Sigmoid colon (tissue), 4 donors: ENCODE results near the gene TRMT61B.

- PRO-cap = no peak
- RAMPAGE, long total RNA, 4 experiments = no peak in any of the 4 experiments
Observed at GRCh38 chr2:27762824-27763087, 8.8 kb upstream of the MRPL33 start.

- PRO-cap = no peak
- RAMPAGE, long total RNA, 4 experiments = no peak in any of the 4 experiments
Observed at GRCh38 chr2:28134161-28134766, 243.7 kb downstream of the BABAM2 start.

- PRO-cap = no peak
- RAMPAGE, long total RNA, 4 experiments = no peak in any of the 4 experiments
Observed at GRCh38 chr2:28209118-28209902, 183.3 kb upstream of the FOSL2 start.

DNA sequence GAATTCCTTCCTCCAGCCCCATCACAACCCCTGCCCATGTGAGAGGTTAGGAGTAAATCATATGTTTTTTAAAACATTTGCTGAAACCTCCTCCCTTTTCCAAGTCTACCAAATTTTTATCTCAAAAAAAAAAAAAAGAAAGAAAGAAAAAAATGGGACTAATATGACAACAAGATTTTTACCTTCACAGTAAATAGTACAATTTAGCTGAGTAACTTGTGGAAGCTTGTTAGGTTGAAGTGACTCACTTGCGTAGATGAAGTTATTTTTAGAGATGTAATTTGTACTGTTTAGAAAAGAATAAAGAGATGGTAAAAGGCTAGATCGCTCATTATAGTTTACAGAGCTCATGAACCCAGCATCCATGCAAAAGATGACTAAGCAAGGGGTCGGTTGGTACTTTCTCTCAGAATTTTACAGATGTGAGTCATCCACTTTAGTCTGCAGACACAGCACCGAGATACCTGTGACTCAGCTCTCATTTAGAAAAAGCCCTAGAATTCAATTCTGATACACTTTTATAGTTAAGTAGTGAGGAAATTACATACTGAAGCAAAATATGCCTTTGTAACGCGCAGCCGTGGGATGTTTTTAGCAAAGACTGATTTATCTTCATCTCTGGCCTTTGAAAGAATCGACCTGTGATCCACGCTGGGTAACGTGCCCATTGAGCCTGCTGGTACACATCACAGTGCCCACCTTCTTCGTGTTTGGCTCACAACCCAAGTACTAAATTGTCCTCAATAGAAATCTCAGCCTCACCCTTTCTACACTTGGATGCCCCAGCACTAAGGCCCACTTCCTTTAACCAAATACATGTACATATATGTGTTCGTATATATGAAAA is 116.5 kb upstream of the FOSL2 start:
- PRO-cap = no peak
- RAMPAGE, long total RNA, 4 experiments = no peak in any of the 4 experiments

GRCh38 chr2:28333623-28334250 is 58.9 kb upstream of the FOSL2 start:
- PRO-cap = no peak
- RAMPAGE, long total RNA, 4 experiments = no peak in any of the 4 experiments

- PRO-cap = no peak
- RAMPAGE, long total RNA, 4 experiments = no peak in any of the 4 experiments
Observed at GRCh38 chr2:28347736-28348666, 44.7 kb upstream of the FOSL2 start.

DNA sequence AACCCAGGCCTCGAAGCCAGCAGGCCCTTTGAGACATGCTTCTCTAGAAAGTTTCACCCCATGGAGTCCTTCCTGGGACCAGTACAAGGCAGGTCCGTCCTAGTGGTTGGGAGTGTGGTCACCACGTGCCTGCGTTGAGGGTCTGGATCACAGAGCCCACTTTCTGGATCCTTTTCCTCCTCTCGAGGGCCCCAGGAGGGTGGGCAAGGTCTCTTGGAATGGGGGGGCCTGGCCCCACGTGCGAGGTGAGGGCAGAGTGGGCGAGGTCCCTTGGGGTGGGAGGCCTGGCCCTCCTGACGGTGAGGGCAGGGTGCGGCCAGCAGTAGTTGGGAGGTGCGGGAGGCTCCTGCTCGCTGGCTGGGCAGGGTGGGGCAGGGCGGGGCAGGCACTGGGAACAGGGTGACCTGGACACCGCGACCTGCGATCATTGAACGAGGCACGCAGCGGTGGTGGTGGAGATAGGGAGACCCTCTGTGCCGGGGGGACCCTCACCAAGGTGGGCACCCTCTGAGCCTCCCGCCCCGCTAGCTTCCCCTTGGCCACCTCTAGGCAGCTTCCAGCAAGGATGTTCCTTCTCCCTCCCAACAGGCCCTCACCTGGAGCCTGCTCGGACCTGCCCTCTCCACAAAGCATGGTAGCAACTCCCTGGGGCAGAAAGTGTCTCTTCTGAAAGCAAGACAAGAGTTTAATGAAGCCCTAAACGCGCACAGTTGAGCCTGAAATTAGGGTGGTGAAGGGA is 15.5 kb upstream of the FOSL2 start:
- PRO-cap = no peak
- RAMPAGE, long total RNA, 4 experiments = no peak in any of the 4 experiments

DNA sequence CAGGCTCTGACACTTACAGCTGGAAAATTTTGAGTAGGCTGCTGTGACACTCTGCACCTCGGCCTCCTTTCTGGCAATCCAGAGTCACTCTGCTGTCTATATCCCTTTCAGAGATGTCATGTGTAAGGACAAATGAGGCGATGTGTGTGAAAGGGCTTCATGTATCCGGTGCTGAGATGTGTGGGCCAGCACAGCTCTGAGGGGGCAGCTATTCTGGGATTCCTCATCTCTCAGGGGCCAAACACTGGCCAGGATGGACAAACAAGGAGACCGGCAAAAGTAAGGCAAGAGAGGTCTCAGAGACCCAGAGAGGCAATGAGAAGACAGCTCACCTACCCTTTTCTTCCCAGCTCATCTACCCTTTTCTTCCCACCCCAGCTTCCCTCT is 3.5 kb upstream of the FOSL2 start:
- PRO-cap = no peak
- RAMPAGE, long total RNA, 4 experiments = no peak in any of the 4 experiments

DNA sequence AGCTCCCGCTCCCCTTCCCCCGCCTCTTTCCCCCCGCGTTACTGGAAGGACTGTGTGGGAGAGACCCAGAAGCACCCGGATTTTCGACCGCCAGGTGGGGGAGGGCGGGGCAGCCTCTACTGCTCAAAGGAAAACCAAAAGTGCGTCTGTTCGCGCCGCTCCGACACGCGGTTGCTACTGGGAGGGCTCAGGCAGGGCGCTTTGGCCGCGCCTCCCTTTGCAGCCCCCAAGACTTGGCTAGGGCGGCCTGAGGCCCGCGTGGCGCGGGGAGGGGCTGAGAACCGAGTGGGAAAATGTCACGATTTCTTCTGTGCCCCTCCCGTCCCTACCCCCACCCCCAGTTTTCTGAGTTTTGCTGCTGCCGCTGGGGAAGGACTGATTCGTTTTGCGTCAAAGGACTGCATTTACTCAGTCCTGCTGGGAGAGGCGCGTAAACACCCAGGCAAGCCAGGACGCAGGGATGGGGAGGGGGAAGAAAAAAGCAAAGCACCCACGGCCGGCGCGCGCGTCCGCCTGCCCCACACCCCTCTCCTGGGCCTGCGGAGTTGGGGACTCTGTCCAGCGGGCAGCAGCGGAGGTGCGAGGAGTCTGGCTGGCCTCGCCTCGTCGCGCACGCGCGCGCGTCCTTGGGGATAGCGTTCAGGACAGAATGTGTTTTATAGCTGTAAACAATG is 2.0 kb upstream of the FOSL2 start:
- PRO-cap = bidirectional peak, plus-strand start at position 163 of the sequence, minus-strand start at position 40 of the sequence; bidirectional peak, plus-strand start at position 348 of the sequence, minus-strand start at position 347 of the sequence; bidirectional peak, plus-strand start at position 557 of the sequence, minus-strand start at position 533 of the sequence
- RAMPAGE, long total RNA, 4 experiments = start-site peak on the plus strand in 2 of 4 experiments, centred at positions 480 to 537 of the sequence, 10 to 21 reads per replicate

GRCh38 chr2:28411525-28412863 is 19.3 kb downstream of the FOSL2 start:
- PRO-cap = no peak
- RAMPAGE, long total RNA, 4 experiments = no peak in any of the 4 experiments

DNA sequence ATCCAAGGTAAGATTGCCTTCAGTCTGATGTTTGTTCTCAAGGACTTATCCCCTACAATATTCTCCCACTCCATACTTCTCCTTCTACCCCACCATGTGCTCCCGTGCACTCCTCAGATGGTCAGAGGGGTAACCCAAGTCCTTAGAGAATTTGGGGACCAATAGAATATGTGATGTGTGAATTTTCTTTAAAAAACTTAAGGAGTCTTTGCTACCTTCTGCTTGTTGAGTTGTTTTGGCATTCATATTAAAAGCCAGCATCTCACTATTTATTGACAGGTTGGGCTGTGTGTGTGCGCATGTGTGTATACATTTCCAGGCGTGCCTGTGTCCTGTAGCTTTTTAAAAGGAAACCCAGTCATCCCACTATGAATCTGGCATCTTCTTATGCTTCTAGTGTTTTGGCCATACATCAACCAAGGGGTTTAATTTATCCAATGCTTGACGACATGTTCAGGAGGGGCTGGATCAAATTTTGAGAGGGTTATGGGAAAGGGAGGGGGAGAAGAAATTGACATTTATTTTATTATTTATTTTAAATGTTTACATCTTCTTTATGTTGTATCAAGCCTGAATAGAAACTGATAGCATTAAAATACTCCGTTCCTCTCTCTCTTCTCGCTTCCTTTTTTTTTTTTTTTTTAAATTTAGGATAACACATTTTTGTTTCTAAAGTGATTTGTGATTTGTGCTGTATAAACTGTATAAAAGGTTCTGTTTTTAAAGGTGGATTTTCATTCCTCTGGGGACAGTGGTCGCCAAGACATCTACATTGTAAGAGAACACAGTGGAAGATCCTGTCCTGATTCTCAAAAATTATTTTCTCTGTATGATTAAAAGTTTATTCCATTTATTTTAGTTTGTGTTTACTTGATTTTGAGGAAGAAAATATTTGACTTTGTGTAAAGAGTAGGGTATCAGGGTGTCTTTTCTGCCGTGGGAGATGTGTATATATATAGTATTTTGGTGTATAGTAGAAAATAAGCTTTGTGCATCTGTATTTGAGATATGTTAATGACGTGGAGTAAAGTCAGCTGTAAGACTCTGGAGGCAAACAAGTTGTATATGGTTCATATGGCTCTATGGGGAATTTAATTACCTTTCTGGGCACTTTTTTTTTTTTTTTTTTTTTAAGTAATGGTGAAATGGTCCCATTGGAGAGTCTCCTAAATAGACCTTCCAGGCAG is 23.6 kb downstream of the FOSL2 start:
- PRO-cap = no peak
- RAMPAGE, long total RNA, 4 experiments = no peak in any of the 4 experiments

DNA sequence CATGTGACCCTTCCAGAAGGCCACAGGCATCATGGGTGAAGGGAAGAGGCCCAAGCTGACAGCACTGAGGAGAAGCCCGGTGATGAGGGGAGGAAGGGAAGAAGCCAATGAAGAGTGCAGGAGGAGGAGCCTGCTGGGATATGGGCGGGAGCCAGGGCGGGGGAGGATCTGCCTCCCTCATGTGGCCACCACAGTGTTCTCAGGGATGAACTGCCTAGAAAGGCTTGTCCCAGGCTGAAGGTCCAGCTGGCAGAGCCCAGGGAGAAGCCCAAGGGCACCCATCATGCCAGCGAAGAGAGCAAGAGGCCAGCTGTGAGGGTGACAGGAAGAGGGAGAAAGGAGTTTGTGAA is 24.6 kb upstream of the PLB1 start:
- PRO-cap = no peak
- RAMPAGE, long total RNA, 4 experiments = no peak in any of the 4 experiments

GRCh38 chr2:28528080-28528893 is 32.4 kb downstream of the PLB1 start:
- PRO-cap = no peak
- RAMPAGE, long total RNA, 4 experiments = no peak in any of the 4 experiments

- PRO-cap = no peak
- RAMPAGE, long total RNA, 4 experiments = no peak in any of the 4 experiments
Observed at GRCh38 chr2:28630176-28630750, 121.4 kb upstream of the PPP1CB start.

GRCh38 chr2:28663302-28663540 is 88.4 kb upstream of the PPP1CB start:
- PRO-cap = no peak
- RAMPAGE, long total RNA, 4 experiments = no peak in any of the 4 experiments

GRCh38 chr2:28870150-28871061 is at the start of gene TRMT61B:
TSS of gene TRMT61B (minus strand) at chr2:28870309.
- PRO-cap = bidirectional peak, plus-strand start at chr2:28870403, minus-strand start at chr2:28870344
- RAMPAGE, long total RNA, 4 experiments = start-site peak on the plus strand in 1 of 4 experiments, at chr2:28870418-28870423 at its widest, 12 reads per replicate; start-site peak on the minus strand in 3 of 4 experiments, at chr2:28870269-28870305 at its widest, 46 to 69 reads per replicate

DNA sequence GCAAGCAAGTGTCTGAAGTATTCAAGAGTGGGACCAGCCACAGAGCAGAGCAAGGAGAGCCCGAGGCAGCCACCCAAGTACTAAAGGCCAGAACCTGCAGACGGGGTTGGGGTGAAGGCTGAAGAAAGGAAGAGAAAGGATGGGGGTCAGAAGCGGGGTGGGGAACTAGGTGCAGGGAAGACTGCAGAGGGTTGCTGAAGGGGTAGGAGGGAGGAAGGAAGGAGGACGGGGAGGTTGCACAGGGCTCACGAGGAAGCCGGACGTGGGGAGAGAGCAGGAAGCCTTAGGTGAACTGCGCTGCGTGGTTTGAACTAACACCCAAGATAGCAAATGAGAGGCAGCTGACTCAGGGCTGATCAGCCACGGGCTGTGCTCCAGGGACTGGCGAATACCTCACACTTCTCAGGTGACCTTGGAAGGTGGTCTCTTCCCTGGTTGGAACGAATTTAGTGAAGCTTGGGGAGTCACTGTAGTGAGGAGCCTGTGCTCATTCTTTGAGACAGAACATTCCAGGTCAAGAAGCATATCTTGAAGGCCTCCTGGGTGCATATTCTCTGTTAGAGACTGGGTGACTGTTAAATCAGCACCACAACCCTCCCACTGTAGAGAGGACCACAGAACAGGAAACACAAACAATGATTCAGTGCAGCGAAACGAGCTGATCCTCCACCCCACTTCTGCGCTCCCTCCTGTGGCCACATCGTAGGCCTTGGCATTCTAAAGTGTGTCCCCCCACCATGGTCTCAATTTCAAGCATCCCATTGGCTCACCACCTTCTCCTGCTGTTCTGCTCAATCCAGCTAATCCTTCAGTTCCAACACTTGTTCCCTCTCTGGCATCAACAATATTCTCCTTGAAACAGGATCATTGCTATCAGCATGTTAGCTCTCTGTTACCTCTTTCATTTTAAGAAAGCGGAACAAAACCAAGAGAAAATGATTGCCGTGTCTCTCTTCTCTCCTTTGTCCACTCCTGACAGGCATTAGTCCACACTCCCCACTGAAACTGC is 33.8 kb downstream of the TOGARAM2 start:
- PRO-cap = no peak
- RAMPAGE, long total RNA, 4 experiments = no peak in any of the 4 experiments

DNA sequence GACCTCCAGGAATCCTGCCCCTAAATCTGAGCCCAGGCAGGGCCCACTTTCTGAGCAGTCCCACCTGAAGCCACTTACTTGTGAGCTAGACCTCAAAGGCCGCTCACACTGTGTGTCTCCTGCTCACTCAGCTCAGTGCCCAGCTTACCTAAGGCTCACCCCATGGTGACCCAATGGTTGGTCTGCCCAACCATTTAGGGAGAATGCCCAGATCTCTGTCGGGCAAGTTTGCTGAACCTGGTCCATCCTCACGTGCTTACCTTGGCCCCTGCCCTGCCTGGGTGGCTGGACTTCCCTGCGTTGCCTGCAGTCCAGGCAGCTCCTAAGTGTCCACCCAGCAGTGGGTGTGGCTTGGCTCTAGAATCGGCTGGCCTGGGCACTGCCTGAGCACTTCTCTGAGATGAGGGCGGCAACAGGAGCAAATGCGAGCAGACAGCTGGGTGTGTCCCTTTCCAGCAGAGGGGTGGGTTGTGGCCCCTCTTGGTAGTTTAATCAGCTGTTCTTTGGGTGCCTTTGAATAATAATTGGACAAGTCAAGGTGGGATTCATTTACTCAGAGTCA is 11.3 kb downstream of the PCARE start:
- PRO-cap = no peak
- RAMPAGE, long total RNA, 4 experiments = start-site peak on the plus strand in 1 of 4 experiments, centred at position 393 of the sequence, 11 reads per replicate

DNA sequence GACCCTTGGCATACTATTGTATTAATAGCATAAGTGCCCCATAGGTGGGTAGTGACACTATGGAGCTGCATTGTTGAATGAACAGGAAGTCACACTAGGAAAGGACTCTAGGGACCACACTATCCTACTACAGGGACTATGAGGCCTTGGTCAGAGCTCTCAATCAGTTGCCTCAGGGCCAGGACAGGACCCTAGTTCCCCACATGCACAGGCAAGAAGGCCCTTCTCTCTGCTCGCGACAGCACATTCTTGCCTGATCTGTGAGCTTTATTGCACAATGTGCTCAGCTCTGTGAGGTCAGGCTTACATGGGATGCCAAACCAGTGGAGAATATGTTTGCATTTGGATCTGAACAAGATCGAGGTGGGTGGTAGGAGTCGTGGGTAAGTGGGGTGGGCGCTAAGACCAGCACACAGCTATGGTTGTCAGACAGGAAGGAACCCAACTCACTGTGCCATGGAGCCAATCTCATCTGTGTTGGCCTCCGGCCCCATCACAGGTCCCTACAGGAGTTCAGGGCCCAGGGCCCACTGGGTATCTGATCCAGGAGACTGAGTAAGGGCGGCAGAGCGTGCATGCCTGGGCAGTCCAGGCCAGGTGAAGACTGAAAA is 8.0 kb downstream of the PCARE start:
- PRO-cap = no peak
- RAMPAGE, long total RNA, 4 experiments = no peak in any of the 4 experiments

GRCh38 chr2:29117511-29118552 is 2.6 kb downstream of the CLIP4 start:
- PRO-cap = no peak
- RAMPAGE, long total RNA, 4 experiments = no peak in any of the 4 experiments